Mammary epithelial cell (primary cell): ENCODE results near the genes TMEM132C and RIMBP2.

DNA sequence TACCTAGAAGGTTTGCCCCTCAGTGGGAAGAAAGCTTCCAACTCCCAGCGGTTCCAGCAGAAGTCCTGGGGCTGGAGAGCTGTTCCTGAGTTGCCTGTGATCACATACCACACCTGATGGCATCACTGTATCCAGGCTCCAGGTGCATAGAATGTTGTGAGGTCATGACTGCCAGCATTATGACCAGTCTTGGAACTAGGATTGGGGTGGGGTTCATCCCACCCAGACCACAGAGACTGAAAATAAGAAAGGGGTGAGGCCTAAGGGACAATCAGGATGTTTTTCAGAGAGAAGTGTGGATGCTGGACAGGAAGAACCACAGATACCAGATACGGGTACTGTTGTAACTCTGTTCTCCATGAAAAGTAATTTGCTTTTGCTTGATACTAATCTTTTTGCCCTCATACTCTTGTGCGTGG is 1530.1 kb upstream of the TMEM132C start:
- CAGE, long polyA plus RNA = no peak
- RRBS = no CpG with 5 or more reads among the region's 3 CpGs

GRCh38 chr12:126926309-126926770 is 1340.6 kb upstream of the TMEM132C start:
- CAGE, long polyA plus RNA = no peak
- RRBS = no CpG with 5 or more reads among the region's 2 CpGs

DNA sequence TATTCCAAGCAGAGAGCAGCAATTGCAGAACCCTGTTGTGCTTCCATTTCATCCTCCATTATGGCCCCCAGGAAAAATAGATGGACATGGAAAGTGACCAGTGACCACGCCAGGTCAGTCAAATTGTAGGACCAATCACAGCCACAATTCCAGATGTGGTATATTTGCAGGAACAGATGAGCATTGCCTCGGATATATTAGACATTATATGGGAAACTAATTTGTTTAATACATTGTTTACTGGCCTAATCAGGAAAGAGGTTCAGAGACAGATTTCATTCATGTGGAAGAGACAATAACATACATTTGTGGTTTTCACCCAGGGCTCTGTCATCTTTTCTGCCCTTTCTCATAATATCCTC is 664.3 kb upstream of the TMEM132C start:
- CAGE, long polyA plus RNA = no peak
- RRBS = no CpG with 5 or more reads among the region's 2 CpGs

DNA sequence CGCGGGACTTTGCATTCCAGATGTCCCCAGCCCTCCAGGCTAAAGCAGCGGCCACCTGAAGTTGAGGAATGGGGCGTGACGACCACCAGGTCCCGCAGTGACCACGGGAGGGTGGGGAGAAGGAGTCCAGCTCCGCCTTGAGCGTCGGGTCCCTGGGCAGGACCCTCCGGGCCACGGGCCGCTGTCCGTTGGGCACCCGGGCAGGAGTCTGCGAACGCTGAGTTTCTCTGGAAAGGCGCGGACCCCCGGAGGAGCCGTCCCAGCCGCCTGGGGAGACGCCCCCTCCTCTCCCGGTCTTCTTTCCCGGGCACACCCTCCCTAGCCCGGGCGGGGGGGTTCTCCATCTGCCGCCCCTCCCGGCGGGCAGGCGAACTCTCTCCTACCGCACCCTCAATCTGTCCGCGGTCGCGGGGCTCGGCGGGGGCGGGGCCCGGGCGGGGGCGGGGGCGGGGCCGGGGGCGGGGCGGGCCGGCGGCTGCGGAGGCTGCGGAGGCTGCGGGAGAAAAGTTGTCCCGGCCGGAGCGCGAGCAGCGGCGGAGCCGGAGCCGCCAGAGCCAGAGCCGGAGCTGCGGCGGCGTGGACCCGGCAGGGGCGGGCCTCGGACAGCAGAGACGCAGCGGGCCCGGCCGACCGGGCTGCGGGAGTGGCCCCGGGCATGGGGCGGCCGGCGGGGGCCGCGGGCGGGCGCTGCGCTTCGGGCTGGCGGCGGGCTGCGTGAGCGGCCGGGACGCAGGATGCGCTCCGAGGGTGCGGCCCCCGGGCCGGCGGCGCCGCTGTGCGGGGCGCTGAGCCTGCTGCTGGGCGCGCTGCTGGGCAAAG is at the start of gene TMEM132C:
Gene TMEM132C (plus strand): TSS at position 502 of the 819 bp plus-strand sequence.
- CAGE, long polyA plus RNA = no peak
- RRBS = 5% methylated on average over 49 of the region's 100 CpGs

DNA sequence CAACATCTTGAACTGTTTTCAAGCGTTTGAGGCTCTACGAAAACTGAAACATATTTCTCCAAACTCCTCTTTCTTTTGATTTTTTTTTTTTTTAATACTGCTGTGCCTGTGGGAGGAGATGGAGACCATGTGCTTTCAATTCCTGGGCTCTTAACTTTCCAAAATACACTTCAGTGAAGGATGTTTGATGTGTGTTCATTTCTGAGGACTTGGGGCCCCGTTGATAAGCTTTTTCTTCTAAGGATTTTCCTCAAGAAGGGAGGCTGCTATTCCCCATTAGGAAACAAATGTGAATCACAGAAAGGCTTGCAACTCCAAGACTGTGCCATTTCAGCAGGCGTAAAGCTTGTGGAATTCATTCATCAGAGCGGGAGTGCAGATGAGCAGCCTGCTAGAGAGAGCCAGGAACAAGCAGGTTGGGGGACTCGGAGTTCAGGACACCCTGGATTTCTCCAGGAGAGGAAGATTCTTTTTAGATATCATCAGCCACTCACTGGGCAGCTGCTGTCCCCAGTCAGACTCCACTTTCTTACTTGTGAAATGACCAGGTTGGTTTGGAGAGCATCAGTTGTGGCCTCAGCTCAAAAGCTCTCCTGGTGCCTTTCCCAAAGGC is 94.7 kb downstream of the TMEM132C start:
- CAGE, long polyA plus RNA = no peak
- RRBS = no CpG with 5 or more reads among the region's 6 CpGs

DNA sequence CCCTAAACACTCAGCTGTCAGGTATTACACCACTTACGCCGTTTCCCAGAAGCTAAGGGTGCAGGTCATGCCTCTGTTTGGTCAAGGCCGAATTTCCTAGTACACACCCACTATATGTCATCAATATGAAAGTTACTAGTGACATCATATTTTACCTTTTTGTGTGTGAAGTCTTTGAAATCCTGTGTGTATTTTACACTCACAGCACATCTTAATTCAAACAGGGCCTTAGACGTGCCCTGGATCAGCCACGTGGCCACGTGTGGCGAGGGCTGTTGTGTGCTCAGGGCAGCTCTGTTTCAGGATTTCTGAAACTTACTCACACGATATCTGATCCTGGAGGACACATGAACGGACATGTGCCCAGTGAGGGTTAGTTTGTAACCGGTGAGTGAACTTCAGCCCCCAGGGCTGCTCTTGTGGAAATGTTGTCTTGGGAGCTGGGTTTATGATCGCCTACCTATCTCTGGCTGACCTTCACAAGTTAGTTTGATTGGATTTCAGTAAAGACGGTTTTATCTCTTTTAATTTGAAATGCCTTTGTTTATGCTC is 51.9 kb downstream of the GLT1D1 start:
- CAGE, long polyA plus RNA = no peak
- RRBS = no CpG with 5 or more reads among the region's 12 CpGs

- CAGE, long polyA plus RNA = no peak
- RRBS = no CpG with 5 or more reads among the region's 18 CpGs
These were observed 116.3 kb downstream of the GLT1D1 start for GRCh38 chr12:128969449-128970064.

DNA sequence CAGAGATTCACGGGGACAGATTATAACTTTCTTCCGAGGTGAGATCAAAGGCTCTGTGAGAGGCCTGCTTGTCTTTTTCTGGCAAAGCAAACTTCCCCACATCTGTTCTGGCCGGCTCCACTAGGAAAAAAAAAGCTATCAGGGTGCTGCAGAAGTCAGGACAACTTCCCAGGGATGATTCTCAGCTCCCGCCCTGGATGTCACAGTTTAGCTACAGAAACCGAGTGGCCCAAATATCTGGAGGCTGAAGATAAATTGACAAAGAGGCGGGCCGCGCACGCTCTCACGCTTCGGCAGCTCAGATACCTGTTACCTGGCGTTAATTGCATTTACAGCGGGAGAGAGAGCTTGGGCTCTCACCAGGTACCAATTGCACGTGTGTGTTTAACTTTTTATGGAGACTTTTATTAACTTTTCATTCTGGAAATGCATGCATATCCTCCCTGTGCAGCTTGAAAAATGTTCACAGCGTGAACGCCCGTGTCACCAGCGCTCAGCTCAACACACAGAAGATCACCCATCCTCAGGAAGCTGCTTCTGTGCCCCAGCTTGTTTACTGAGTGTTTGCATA is 75.7 kb upstream of the FZD10 start:
- CAGE, long polyA plus RNA = no peak
- RRBS = no CpG with 5 or more reads among the region's 18 CpGs

DNA sequence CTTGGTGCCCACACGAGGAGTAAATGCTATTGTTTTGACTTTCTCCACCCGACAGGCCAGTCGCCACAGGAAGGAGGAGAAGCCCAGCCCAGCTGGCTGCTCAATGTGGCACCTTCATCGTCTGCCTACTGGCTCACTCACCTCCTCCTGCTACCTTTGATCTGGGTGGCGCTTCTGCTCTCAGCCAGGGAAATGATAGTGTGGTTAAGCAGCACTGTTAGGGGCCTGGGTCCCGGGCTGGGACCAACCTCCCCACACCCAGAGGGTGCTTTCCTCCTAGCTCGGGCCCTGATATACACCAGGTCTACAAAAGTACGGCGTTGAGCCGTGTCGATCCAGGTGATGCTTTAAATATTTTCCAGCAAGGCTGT is 75.0 kb upstream of the FZD10 start:
- CAGE, long polyA plus RNA = no peak
- RRBS = no CpG with 5 or more reads among the region's 11 CpGs

DNA sequence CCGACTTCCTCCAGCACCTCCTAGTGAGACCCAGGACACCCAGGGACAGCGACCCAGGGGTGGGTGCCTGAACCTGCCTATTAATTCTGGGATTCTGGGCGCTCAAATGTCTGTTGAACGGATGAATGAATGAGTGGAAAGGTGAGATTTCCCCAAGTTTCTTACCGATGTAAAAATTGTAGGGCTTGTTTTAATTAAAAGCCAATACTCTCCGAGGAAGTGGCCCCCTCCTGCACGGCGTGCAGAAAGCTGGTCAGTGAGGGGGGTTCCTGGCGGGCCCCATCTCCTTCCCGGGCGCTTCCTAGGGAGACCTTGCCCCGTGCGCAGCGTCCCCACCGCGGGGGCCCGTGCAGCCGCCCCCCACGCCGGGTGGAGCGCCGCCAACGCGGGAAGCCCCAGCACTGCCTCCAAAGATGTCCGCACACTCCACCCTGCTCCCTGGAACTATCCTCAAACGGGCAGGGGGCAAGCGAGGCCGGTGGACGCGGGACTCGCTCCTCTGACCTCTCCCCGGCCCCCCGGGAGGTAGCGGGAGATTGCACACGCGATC is 1.7 kb upstream of the FZD10 start:
- CAGE, long polyA plus RNA = no peak
- RRBS = 3% methylated on average over 18 of the region's 36 CpGs

DNA sequence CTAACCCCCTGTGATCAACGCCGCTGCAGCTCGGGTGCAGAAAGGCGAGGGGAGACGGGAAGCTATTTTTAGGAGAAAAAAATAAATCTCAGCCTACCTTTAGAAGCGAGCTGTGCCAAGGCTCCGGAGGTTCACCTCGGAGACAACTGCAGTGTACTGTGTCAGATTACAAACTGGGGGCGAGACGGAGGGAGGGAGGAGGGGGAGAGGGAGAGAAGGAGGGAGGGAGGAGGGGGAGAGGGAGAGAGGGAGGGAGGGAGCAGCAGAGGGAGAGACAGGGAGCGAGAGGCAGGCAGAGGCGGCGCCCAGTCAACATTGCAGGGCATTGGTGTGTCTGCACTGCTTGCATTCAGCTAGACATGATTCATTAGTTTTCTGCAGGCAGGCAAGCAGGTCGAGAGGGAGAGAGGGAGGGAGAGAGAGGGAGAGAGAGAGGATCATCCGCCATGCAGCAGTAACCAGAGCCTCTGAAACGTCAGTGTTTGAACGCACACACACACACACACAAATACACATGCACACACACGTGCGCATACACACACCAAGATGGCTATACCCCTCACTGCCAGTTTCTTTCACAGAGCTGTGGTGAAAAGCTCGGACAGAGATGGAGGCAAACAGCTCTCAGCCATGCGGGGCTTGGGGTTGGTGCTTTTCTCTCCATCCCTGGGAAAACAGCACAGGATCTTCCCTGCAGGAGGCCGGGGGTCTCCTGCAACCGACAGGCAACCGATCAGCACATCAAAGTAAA is at the start of gene RIMBP2:
Gene RIMBP2 (minus strand): TSS at position 175 of the 751 bp plus-strand sequence.
- CAGE, long polyA plus RNA = no peak
- RRBS = no CpG with 5 or more reads among the region's 24 CpGs

DNA sequence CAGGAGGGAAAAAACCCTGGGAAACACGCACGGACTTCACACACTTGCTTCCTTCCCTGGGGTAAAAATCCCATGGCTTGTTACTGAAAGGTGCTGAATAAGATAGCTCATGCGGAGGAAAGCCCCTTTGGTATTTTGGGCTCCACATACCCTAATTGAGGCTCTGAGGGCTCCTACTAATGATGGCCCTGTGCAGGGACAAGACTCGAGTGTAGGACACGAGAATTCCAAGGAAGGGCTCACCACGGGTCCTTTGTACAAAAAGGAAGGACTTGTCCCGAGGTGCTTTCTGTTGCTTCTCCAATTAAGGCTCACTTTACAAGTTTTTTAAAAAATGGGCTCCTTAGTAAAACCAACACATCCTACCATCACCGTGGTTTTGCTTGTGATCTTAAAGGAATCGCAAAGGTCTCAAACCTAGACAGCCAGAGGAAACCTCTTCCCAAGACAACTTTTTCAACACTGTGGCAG is 1.0 kb upstream of the RIMBP2 start:
- CAGE, long polyA plus RNA = no peak
- RRBS = no CpG with 5 or more reads among the region's 9 CpGs

- CAGE, long polyA plus RNA = no peak
- RRBS = no CpG with 5 or more reads among the region's 11 CpGs
These were observed 37.6 kb downstream of the STX2 start for GRCh38 chr12:130801358-130801865.

GRCh38 chr12:130877989-130878877 is 6.4 kb downstream of the RAN start:
- CAGE, long polyA plus RNA = no peak
- RRBS = no CpG with 5 or more reads among the region's 17 CpGs

DNA sequence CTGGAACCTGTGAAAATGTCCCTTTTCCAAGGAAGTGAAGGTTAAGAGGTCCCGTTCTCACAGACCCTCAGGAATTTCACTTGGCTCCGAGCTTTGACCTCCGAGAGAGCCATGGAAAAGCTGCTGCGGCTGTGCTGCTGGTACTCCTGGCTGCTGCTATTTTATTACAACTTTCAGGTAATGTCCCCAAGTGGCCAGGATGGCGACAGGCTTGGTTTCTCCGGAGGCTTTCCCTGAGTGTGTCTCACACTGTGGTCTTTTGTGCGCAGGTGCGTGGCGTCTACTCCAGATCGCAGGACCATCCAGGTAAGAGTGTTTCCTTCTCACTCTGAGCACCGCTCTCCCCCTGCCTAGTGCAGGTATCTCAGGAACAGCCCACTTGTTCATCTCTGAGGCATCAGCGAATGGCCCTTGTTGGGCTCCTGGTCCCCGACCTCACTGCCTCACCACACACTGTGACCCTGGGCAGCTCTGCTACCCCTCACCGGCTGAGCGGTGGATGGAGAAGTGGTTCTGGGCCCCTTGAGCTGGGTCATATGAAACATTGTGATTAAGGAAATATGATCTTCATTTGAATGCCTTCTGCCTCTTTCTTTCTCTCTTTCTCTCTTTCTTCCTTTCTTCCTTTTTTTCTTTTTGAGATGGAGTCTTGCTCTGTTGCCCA is 780 bp downstream of the ADGRD1 start:
- CAGE, long polyA plus RNA = no peak
- RRBS = no CpG with 5 or more reads among the region's 15 CpGs

GRCh38 chr12:130957047-130957505 is 3.4 kb downstream of the ADGRD1 start:
- CAGE, long polyA plus RNA = no peak
- RRBS = no CpG with 5 or more reads among the region's 8 CpGs

GRCh38 chr12:131026077-131026701 is 72.5 kb downstream of the ADGRD1 start:
- CAGE, long polyA plus RNA = no peak
- RRBS = 87% methylated on average over 5 of the region's 18 CpGs

GRCh38 chr12:131030553-131031208 is 77.0 kb downstream of the ADGRD1 start:
- CAGE, long polyA plus RNA = no peak
- RRBS = 92% methylated on average over 10 of the region's 29 CpGs

- CAGE, long polyA plus RNA = no peak
- RRBS = no CpG with 5 or more reads among the region's 31 CpGs
These were observed 264.7 kb downstream of the ADGRD1 start for GRCh38 chr12:131218118-131219193.

GRCh38 chr12:131242767-131243381 is 289.2 kb downstream of the ADGRD1 start:
- CAGE, long polyA plus RNA = no peak
- RRBS = no CpG with 5 or more reads among the region's 5 CpGs